Measurements from ENCODE around the gene NNT.

- RRBS = no CpG with 5 or more reads among the region's 6 CpGs
Measured at GRCh38 chr5:42982066-42982311, 58.1 kb downstream of the ANXA2R start.

DNA sequence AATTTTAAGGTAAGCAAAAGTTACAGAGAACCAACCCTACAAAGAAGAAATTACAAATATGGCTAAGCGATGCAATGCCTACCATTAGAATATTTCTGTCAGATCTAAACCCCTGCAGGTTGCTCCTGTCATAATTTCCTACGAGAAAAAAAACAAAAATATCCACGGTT, 980 bp upstream of the ANXA2R start:
- RRBS = no CpG with 5 or more reads among the region's 3 CpGs

- RRBS = no CpG with 5 or more reads among the region's 12 CpGs
Measured at GRCh38 chr5:43073529-43074474, 33.7 kb upstream of the ANXA2R start.

- RRBS = no CpG with 5 or more reads among the region's 12 CpGs
Measured at GRCh38 chr5:43074502-43074982, 34.4 kb upstream of the ANXA2R start.

GRCh38 chr5:43074983-43076160, 35.3 kb upstream of the ANXA2R start:
- RRBS = no CpG with 5 or more reads among the region's 21 CpGs

DNA sequence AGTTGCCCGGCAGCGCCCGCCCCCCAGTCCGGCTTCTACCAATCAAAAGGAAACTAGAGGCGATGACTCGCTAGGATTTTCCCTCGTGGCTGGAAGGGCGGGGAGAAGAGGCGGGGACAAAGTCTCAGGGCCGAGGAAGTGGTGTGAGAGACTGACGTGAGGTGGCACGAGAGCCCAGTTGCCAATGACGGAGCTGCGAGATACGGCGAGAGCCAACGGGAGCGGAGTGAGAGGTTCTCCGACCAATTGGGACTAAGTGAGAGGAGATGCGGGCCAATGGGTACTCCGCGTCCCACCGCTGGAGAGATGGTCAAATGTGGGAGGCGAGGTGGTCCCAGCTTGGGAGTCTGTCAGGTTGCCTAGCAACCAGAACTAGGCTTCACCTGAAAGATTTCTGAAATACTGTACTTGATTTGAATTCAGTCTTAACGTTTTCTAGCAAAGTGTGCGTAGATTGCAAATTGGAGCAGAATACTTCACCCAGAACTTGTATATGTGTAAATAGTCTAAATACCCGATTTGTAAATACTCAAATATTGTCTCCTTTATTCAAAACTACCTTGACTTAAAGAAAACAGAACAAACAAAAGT, 408 bp upstream of the HMGCS1 start:
- RRBS = no CpG with 5 or more reads among the region's 27 CpGs

- RRBS = no CpG with 5 or more reads among the region's 7 CpGs
Measured at GRCh38 chr5:43388203-43388845, 23.9 kb downstream of the CCL28 start.

DNA sequence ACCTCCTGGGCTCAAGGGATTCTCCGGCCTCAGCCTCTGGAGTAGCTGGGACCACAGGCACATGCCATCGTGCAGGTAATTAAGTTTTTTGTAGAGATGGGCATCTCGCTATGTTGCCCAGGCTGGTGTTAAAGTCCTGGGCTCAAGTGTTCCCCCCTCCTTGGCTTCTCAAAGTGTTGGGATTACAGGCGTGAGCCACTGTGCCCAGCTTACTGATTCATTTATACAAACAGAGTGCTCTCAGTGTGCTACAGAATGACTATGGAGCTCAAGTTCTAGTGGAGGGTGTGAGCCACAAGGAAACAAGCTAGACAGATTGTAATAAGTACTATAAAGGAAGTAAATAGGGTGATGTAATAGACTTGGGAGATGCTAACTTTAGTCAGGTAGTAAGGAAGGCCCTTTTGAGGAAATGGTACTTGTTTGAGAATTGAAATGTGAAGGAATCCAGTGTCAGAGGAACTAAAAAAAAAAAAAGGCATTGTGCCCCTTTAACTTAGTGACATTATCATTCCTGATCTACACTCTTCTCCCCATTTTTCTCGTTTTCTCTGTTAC, 1.7 kb upstream of the TMEM267 start:
- RRBS = no CpG with 5 or more reads among the region's 5 CpGs

DNA sequence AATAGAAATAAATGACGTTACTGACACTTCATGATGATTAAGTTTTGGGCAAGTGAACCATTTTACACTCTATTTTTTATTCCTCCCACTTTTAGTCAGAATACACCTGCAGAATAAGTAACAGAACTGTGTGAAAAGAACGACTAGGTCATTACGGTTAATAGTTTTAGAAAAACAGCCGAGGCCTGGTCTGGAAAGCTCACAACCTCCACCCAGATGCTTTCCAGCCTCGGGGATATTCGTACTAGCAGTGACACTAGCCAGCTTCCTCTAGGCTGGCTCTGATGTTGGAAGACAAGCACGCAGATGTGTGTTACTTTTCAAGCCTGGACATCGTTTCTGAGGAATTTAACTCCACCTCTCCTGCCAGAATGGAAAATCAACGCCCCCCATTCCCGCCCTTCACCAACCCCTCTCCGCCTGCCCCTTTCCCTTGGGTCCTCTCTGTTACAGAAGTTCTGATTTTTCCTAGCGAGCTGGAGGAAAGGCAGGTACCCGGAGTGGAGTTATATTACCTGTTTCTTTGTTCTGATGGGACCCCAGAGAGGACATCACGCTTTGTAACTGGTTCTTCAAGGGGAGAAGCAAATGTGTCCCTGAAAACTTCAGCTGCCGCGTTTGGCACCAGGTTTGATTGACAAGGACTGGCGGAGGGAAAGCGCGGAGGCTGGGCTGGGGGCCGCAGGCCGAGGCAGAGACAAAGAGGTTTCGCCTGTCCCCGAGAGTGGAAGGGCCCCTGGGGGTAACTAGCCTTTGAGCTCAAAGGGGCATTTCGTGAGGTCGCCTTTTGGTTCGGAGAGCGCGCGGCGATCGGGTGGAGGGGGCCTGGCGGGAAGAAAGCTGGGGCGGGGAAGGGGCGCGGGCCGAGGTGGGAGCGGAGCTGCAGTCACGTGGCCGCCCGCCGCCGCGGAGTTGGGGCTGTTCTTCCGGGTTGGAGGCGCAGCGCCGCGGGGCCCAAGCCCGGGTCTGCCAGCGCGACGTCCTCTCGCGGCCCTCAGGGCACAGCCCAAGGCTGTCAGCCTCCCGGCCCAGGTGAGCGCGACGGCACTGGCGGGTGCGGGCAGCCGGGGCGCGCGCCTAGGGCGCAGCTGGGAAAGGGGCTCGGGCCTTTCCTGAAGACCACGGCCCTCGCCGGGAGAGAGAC, at the start of gene NNT:
Gene NNT (plus strand): TSS at position 918 of the 1,144 bp plus-strand sequence.
- RRBS = 1% methylated on average over 21 of the region's 69 CpGs

- RRBS = no CpG with 5 or more reads among the region's 5 CpGs
Measured at GRCh38 chr5:43613274-43613708, 10.3 kb downstream of the NNT start.

GRCh38 chr5:43684089-43684512, 81.1 kb downstream of the NNT start:
- RRBS = no CpG with 5 or more reads among the region's 2 CpGs

GRCh38 chr5:43699816-43700401, 96.9 kb downstream of the NNT start:
- RRBS = no CpG with 5 or more reads among the region's 1 CpG

DNA sequence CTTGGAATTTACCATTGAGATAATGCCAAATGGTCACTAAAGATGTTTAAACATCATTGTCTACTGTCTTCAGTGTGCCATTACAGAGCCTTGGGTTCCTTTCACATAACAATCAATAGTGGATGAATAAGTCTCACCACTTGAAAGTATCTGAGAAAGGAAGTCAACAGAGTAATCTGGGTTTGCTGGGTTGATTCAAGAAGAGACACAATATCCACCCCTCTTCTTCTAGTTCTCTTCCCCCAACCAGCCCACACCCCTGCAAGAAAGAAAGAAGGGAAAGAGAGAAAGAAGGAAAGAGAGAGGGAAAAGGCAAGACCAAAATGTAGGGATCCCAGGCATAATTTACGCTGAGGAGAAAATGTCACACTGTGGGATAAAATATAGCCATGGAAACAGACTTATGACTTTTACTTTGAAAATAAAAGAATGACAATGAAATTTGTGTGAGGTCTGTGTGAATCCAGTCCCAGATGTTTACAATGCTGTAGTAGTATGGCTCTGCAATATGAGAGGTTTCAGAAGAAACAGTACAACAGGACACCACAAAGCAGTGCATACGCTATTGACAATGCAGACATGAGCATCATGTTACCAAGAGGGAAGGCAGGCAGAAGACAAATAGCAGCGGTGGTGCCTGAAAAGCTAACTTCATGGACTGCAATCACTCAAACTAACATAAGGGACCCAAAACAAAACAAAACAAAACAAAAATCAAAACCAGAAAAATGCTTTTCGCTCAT, 2.0 kb downstream of the FGF10 start:
- RRBS = no CpG with 5 or more reads among the region's 4 CpGs

GRCh38 chr5:44875493-44876475, 67.0 kb downstream of the MRPS30 start:
- RRBS = no CpG with 5 or more reads among the region's 8 CpGs

- RRBS = no CpG with 5 or more reads among the region's 3 CpGs
Measured at GRCh38 chr5:44942391-44942915, 133.7 kb downstream of the MRPS30 start.

DNA sequence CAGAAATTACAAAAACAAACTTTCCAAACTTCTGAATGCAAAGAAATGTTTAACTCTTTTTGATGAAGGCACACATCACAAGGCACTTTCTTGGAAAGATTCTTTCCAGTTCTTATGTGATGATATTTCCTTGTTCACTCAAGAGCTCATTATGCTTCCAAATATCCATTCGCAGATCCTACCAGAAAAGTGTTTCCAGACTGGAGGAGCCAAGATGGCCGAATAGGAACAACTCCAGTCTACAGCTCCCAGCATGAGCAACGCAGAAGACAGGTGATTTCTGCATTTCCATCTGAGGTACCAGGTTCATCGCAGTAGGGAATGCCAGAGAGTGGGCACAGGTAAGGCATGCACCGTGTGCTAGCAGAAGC, 497.0 kb upstream of the HCN1 start:
- RRBS = no CpG with 5 or more reads among the region's 5 CpGs

DNA sequence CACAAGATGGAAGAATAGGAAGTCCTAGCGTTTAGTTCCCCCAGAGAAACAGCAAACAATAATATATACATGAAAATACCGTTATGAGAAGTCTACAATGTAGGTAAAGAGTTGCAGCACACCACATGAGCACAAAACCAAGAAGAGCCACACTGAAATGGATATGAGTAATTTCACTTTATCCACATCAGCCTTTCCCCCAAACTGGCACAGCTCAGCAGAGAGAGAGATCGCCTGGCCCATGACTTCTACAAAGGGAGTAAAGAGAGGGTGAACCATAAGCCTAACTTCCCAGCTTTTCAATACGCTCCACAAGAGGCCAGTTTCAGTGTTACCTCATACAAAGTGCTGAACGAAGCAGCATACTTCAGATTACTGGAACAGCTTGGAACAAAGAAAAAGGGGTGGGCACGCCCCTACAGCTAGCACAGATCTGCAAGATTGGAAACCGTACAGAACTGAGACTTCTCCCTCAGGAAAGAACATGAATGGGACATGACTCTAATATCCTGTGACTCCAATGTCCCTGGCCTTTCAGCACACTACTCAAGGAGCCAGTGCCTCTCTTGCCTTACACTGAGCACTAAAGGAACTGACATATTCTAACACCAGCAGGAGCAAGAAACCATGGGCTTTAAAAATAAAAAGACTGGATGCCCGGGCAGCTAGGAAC, 75.3 kb downstream of the EMB start:
- RRBS = no CpG with 5 or more reads among the region's 8 CpGs

- RRBS = no CpG with 5 or more reads among the region's 28 CpGs
Measured at GRCh38 chr5:50440599-50440970, 503 bp downstream of the EMB start.

DNA sequence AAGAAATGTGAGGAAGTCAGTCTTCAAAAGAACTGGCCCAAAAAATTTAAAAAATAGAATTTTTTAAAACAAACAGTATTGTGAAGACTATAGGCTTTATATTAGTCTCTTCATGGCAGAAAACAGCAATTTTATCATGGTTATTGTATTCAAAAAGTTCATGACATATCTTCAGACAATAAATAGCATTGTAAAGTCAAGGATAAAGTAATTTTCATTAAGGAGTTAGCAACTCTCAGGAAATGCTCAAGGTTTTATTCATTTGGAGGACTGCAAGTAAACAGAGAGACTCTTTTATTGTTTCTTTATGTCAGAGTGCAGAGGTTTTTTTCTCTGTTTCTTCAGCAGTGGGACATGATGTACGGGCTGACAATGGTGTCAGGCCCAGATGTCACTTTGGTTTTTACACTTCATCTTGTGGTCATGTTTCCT, 72.9 kb upstream of the PARP8 start:
- RRBS = no CpG with 5 or more reads among the region's 1 CpG

- RRBS = 4% methylated on average over 30 of the region's 57 CpGs
Measured at GRCh38 chr5:50969190-50969966, 302.9 kb downstream of the PARP8 start.

Data from renal cortical epithelial cell (primary cell).